Gallbladder (tissue), 1 donor: ENCODE measurements around the gene SVBP.

DNA sequence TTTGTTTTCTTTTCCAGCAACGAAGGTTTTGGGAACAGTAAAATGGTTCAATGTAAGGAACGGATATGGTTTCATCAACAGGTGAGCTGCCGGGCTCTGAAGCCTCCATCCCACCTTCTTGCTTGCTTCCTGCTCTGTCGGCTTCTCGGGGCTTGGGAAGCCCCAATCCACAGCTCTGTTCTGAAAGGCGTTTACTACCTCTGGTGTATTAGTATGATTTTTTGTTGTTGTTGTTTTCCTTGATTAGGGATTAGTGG, 1.1 kb downstream of the YBX1 start:
- PRO-cap, result no peak

DNA sequence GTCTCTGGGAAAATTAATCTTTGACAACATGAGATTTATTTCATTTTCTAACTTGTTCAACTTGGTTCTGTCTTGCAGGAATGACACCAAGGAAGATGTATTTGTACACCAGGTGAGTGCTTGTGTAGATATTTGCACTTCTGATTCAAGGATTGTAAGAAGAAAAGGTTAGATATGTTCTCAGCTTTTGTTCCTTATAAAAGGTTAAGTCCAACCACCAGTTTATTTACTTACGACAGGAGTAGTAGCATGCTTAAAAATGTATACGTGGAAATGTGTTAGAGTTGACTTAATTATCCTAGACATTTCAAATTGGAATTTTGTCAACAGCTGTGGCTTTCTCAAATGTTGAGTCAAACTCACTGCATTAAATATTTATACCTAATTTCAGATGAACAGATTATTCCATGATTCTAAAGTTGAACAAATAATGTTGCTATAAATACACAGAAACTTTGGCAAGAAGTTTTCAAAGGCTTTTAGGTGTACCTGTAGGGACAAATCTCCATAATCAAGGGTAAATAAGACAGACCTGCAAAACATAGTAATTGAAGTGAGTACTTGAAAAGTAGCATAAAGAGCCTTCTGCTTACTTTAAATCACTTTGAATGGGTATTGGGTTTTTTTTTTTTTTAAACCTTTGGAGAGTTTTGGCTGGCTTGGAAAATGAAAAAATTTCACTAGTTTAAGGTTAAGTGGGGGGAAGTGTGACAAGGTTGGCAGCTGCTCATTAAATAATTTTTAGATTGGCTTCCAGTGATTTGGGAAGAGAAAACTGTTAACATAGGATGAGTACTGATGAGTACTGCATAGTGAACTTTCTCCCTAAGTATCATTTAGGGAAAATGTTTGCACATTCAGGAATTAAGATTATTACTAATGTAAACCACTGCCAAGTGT, 11.4 kb downstream of the YBX1 start:
- PRO-cap, result no peak

- PRO-cap, result no peak
Measured at GRCh38 chr1:42703401-42704275, 21.4 kb downstream of the YBX1 start.

DNA sequence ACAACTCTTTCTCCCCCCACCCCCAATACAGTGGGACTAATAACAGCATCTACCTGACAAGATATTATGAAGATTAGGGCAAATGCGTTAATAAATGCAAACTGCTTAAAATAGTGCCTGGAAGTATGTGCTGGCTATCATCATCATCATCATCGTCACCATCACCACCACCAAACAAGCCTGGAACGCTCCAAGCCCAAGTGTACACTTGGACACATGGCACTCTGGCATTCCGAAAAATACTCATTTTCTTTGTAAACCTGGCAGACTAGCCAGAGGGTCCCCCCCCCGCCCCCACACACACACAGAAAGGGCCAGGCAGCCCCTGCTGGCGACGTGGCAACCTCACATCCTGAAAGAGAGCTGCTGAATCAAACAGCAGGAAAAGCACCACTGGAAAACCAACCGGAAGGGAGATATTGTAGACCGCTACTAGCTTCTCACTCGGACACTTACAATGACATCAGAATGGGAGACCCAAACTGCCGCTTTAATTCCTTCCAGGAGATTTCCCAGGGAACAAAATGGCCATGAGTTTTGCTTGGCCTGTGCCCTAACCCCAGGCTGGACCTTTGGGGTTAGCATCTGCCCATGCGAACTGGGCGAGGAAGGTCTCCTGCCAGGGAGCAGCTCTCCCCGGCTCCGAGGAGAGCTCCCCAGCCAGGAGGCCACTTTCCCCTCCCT, 959 bp downstream of the P3H1 start:
- PRO-cap, result no peak

- PRO-cap, result bidirectional peak, plus-strand start at chr1:42817122, minus-strand start at chr1:42816934
Measured at GRCh38 chr1:42816839-42817882, at the start of gene SVBP. SVBP (minus strand) TSS chr1:42817397.

DNA sequence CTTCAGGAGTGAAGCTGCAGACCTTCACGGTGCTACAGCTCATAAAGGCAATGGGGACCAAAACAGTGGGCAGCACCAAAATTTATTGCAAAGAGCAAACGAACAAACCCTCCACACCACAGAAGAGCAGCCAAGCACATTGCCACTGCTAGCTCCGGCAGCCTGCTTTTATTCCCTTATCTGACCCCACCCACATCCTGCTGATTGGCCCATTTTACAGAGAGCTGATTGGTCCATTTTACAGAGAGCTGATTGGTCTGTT, 42.5 kb downstream of the SLC2A1 start:
- PRO-cap, result no peak

DNA sequence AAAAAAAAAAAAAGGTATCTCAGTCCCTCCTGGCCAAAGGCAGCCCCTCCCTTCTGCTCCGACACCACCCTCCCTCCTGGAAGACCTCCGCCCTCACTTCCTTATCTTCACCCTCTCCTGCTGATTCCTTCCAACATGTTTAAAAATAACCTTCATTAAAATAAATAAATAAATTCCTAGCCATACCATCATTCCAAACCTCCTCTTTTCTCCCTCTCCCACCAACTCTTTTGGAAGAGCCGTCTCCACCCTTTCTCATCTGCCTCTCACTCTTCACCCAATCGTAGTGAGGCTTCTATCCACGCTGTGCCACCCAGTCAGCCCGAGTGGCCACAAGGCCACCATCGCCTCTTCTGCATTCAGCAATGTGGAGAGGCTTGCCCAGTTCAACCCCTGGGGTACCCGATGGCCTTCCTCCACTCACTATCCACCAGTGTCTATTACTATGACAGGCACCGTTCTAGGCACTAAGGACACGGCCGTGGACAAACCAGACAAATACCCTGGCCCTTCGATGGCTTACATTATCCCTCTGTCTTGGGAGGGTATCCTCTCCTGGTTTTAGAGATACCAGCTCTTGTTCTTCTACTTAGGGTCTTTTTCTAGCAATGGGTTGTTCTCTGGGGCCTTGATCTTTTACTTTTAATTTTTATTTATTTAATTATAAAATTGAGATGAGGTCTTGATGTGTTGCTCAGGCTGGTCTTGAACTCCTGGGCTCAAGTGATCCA, 18.5 kb downstream of the SLC2A1 start:
- PRO-cap, result no peak

DNA sequence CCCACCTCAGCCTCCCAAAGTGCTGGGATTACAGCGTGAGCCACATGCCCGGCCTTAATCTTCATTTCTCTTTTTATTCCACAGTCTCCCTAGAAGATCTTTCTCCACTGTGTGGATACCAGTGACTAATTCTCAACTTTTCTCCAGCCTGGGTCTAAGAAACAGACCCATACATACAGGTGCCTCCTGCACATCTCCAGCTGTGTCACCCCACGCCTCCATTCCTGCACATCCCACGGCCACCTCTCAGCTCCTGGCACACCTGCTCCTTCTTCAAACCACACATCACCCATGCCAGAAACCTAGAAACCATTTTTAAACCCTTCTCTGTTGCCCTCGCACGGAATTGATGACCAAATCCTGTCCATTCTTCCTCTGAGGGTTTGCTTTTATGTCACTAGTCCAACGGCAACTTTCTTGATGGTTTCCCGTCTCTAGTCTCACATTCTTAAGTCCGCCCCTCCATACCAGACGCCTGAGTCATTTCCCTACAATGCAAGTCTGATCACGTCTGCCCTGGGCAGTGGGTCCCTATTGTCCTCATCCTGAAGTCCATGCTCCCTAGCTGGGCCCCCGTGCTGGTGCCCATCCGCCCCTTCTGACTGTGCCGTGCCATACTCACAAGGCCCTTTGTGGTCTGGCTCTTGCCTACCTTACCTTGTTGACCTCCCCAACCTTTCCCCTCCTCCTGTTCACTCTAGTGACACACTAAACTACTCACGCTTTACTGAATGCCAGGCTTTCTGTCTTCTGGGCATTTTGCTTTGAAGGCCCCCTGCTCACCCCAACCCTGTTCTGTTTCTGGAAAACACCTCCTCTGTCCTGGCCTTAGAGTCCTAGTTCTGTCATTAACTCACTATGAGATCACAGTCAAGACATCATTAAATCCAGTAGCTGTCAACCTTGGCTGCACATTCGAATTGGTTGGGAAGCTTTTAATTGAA, 17.7 kb downstream of the SLC2A1 start:
- PRO-cap, result no peak

DNA sequence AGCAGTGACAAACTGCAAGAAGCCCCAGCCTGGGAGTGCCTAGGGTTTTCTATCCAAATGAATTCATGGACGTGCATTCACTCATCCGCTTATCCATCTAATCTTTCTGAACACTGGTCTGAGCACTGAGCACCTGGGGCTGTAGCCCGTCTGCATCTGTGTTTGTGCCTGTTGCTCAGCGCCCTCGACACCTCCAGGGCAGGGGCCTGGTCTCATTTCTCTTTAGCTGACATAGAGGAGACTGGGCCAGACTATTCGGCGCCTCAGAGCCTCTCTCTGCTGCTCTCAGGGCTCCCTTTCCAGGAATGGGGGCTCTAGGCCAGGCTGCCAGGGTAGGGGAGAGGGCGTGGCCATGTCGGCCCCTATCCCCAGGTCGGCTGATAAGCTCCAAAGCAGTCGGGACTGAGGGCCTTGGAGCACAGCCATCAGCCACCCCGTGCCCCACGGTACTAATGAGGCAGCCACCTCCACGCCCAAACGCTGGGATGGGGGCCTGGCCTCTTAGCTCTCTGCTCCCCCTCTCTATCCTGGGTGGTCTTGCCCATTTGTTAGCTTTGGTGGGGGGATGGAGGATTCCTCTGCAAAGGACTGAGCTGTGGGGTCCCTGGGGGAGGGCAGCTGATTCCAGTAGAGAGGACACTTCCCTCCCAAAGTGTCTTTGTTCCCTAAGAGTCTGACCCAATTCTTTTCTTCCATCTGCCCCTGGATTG, 47.2 kb upstream of the SLC2A1 start:
- PRO-cap, result no peak

DNA sequence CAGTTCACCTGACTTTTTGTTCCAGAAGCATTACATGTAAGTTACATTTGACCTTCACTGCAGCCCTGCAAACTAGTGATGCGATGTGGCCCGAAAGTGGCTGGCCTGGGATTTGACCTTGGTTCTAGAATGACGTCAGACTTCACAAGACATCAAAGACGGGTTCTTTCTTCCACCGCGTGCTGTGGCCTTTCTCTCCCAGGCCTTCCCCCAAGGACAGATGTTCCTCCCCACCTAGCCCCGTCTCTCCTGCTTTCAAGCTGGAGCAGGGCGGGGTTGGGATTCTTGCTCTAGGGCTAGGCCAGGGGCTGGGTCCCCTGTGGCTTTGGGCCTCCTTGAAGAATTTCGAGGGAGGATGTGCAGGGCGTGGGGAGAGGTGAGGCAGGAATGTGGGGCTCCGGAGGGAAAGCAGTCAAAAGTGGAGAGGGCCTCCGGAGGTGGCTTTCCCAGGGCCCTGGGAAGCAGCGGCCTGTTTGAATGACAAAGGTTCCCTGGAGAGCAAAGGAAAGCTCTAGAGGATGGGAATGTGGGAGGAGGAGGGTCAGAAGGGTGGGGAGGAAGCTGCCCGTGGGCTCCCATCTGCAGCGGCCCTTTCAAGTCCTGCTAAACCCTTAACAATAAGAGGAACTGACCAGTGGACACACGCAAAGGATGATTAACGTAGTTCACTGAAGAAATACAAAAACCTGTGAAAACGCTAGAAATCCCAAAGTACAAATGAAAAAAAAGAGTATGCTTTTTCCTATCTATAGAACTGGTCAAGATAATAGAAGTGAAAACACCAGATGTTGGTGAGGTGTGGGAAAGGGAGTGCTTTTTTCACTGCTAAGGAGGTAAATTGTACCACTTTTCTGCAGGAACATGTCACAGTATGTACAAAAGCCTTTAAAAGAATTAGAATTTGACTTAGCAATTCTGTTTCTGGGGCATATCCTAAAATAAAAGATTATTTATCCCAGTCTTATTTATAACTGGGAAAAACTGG, 50.0 kb upstream of the SLC2A1 start:
- PRO-cap, result no peak

DNA sequence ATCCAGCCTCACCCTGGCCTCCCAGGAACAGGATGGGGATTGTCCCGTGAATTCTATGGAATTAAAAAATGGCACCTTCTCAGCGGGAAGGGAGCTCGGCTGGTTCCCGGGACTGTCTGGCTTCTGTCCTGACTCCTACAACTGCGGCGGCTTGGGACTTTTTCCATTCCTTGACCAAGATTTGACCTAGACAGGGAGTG, 78.5 kb upstream of the CFAP144 start:
- PRO-cap, result no peak

DNA sequence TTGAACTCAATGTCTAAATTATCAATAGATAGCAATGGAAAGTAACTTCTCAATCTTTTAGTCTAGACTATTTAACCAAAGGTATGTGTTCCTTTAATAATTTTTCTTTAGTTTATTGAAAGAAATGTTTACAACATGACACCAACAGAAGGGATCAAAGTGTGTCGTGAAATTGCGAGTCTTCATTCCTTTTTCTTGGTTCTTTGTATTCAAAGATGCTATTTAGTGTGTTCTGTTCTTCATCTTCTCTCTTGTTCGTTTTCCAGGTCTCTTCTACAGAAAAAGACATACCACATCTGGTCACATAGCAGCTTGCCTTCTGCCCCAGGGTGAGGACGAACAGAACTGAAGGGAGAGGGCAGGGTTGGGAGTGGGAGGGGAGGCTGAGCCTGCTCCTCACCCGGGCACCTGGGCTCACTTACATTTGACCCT, 7.9 kb downstream of the EBNA1BP2 start:
- PRO-cap, result no peak

- PRO-cap, result no peak
Measured at GRCh38 chr1:43171305-43171810, 732 bp downstream of the EBNA1BP2 start.

DNA sequence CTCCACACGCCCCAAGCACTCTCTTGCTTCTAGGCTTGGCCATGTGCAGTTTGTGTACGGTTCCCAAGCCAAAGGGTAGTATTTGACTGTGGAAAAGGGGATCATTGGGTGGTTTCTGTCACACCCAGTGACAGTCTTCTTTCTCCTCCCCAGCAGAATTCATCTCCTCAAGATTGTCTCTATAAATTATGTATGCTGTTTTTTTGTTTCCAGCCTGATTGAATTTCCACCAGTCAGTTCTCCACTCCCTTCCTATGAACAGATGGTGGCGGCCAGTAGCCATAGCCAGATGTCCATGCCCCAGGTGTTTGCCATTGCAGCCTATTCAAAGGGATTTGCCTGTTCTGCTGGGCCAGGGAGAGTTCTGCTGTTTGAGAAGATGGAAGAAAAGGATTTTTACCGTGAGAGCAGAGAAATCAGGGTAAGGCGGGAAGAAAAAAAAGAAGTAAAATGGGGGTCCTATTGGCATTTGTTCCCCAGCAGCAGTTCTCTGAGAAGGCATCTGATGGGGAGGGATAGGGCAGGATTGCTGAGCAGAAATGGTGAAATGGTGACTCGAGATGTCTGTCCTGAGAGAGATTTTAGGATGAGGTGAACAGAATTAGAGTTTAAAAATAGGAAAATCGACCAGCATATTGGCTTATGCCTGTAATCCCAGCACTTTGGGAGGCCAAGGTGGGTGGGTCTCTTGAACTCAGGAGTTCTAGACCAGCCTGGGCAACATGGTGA, 13.0 kb downstream of the CFAP57 start:
- PRO-cap, result no peak

DNA sequence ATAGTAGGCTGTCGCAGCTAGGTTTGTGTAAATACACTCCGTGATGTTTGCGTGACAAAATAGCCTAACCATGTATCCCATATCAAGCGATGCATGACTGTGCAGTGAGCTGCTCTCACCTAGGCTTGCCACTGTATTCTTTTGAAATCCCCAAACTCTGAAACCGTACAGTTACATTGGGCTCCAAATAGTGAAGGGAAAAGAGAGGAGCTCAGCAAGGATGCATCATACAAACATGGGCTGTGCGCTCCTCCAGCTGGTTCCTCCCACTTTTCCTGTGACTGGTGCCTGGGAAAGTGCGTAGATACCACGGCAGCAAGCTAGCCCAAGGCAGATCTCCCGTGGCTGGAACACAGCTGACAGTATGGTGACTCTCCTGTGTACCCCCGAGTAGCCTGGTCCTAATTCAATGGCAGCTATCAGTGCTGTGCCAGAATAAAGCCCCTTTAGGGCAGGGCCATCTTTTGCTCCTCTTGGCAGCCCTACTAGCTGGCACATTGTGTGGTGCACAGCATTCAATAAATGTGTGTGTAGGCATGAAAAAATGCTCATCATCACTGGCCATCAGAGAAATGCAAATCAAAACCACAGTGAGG, 35.5 kb downstream of the CFAP57 start:
- PRO-cap, result no peak

DNA sequence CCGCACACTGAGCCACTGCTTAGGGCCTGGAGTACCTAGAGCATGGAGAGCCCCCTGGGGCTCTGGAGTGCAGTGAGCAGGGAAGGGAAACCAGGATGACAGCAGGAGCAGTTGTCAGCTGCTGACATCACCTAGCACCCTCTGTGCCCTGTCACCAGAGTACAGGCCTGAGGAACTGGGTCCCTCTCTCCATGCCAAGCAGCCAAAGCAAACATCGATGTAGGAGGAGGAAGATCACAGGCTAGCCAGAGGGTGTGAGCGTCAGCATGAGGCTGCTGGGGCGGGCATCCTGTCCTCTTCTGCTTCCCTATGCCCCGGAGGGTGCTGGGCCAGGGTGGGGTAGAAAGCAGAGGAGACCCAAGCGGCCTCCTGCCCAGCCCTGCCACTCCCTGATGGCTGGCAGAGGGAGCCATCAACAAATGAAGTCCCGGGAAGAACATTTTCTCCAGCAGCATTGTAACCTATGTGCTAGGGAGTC, 34.0 kb upstream of the TMEM125 start:
- PRO-cap, result no peak

DNA sequence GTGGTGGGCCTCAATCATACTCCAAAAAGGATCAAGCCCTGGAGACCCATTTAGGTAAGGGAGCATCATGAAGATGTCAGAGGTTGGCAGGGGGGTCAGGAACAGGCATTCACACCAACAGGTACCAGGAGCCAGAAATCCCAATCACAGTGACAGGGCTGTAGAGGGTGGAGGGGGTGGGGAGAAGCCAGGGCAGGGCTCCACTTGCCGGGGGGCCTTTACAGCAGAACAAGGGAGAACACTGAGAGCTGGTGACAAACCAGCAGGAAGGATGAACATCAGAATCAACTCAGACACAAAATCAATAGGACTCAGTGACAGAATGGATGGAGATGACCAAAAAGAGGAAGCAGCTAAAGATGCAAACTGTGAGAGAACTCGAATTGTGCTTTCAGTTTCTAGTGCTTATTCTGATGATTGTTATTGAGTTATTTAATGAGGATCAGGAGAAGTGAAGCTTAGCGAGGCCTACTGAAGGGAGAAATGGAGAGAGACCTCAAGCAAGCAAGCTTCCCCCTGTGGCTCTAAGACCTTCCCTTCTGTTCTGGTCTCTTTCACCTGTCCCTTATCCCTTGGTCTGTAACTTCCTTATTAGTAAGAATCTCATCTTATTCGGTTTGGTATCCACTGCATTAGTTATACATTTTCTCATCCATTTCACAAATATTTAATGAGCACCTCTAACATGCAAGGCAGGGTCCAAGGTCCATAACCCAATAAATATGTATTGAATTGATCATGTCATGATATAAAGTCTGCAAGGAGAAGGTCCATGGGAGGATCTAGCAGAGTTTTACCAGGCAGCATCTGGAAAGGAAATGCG, 30.3 kb upstream of the TMEM125 start:
- PRO-cap, result no peak

- PRO-cap, result unidirectional peak, plus-strand start at chr1:43284264
Measured at GRCh38 chr1:43283932-43284421, 1.4 kb downstream of the C1orf210 start.

DNA sequence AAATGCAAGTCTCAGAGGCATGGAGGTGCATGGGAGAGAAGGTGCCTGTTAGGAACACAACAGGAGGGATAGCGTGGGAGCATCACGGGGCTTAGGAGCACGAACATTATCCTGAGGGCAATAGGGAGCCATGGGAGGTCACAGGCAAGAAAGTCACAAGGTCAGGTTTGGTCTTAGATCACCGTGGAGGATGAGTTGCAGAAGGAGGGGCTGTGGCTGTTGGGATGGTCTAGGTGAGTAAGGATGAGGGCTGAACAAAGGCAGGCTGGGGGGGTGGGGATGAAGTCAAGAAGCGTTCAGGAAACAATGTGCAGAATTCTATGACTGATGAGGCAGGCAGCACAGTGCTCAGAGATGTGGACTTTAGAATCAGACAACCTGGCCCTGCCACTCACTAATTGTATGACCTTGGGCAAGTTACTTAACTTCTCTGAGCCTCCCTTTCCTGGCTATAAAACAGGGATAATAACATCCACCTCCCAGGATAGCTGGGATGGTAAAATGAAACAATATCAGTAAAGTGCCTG, 1.9 kb downstream of the TIE1 start:
- PRO-cap, result no peak

DNA sequence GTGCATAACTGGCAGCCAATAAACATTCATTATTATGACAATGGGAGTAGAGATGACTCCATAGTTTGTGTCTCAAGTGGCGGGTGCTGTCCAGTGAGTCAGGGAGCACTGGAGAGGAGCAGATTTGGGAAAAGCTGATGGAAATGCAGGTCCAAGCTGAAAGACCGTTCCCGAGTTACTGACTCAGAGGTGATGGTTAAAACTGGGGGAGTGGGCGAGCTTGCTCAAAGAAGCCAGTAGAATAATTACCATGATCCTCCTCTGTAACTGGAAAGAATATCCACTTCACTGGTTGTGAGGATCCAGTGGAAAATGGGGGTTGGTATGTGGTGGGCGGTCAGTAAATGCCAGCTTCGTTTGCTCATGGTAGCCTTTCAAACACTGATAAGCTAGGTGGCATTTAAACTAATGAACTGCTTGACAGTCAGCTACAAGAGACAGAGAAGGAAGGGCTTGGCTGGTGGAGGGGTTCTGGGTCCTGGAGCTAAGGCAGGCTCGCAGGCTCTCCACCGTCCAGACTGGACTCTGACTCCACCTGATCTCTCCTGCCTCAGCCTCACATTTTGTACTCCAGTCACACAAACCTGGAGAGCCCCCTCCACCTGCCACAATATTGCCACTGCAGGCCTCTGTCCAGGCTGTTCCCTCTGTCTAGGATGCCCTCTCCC, 2.5 kb downstream of the TIE1 start:
- PRO-cap, result no peak